Placental pericyte (primary cell): ENCODE results near the gene C2orf74.

DNA sequence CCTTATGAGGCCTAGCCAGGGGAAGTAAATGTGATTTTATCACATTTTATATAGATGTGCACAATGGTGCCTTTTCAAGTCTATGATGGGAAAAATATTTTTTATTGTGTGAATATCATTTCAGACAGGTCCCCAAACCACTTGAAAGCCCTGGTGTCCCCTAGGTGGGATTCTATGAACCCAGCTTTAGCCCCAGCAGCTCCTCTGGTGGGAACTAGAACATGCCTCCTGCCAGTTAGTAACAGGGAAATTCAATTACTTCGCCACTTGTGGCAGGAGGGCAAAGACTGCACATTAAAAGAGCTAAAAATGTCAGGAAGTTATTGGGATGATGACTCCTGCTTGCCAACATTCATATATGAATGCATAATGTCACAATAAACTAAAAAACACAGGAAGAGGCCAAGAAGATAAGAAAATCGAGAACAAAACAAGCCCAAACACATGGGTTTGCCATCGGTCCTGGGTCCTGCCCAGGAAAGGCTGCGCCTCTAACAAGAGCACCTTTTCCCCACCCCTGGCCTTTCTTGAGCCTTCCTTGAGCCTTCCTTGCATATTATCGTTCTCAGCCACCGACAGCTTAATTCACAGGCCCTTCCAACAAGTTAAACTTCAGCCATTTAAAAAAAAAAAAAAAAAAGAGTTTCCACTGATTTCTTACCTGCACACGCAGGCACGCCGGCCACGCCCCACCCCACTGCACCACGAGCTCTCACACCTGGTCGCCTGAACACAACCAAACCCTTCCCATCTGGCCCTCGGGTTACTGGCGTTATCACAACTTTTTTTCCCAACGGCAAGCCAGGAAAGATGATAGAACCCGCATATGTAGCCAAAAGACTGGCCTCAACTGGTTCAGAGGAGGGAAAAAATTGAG, 23.5 kb downstream of the BCL11A start:
- CAGE, long polyA plus RNA = no peak

- CAGE, long polyA plus RNA = no peak
Measured at GRCh38 chr2:60530588-60531439, 22.6 kb downstream of the BCL11A start.

GRCh38 chr2:60550153-60551165, 3.0 kb downstream of the BCL11A start:
- CAGE, long polyA plus RNA = no peak

DNA sequence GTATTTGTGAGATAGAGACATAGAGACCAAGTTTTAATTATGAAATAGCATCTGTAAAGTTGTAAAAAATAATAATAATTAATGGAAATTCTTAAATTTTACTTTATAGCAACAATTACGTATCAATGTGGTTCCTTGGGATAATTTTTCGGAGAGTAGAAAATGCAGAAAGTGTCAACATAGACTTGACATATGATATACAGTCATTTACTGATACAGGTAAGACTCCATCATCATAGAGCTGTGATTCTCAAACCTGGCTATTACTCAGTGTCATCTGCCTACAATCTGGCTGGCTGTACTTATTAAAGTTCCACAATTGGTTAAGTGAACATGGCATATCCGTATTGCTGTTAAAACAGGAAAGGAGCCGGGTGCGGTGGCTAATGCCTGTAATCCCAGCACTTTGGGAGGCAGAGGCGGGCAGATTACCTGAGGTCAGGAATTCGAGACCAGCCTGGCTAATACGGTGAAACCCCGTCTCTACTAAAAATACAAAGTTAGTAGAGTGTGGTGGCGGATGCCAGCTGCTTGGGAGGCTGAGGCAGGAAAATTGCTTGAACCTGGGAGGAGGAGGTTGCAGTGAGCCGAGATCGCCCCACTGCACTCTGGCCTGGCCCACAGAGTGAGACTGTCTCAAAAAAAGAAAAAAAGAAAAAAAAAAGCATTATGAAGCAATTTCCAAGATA, 31.5 kb downstream of the PAPOLG start:
- CAGE, long polyA plus RNA = no peak

DNA sequence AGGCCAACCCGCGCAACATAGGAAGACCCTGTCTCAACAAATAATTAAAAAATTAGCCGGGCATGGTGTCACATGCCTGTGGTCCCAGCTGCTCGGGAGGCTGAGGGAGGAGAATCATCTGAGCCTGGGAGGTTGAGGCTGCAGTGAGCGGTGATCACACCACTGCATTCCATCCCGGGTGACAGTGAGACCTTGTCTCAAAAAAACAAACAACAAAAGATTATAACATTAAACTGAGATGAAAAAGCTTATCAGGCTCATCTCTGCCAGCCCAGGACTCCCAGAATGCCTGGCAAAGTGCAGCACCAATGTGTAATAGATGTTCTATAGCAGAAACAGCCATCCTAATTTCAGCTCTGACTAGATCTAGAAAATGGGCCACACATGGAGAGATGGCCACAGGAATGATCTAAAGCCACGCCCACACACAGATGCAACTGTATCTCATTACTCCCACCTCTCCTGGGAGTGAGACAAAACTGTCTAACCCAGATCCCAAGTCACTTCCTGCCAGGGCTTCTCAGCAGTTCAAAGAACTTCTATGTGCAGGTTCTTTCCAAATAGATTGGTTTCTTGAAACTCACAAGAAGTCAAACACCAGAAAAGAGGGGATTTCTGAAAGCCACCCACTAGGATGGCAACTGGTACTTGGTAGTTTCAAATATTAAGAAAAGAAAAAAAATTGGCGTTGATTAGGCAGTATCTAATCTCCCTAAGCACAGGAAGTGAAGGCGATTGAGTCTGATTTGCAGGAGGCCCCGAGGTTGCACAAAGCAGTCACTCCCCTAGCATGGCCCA, 50.8 kb downstream of the PAPOLG start:
- CAGE, long polyA plus RNA = no peak

- CAGE, long polyA plus RNA = no peak
Measured at GRCh38 chr2:60840820-60841434, 40.4 kb upstream of the REL start.

GRCh38 chr2:60965328-60965818, 52.1 kb upstream of the PEX13 start:
- CAGE, long polyA plus RNA = no peak

DNA sequence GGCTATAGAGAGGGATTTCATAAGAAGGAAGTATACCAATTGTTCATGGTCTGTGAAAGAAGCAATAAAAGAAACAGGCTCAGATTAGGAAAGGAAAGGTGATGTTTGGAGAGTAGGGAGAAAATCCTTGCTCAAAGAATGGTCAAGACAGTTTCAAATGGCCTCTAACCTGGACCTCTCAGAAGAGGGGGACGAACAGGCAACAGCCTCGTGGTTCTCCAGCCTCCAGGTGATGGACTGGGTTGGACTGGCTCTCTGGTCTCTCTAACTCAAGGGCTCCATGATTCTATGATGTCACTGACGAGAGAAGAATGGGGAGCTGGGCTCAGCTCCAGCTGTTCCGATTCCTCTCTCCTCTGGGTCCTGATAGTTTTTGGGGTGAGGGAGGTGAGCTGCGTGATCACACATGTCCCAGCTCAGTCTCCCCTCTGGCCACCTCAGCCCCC, at the start of gene C2orf74:
TSS of gene C2orf74 (plus strand) at position 343 of the 446 bp plus-strand sequence.
- CAGE, long polyA plus RNA = no peak

DNA sequence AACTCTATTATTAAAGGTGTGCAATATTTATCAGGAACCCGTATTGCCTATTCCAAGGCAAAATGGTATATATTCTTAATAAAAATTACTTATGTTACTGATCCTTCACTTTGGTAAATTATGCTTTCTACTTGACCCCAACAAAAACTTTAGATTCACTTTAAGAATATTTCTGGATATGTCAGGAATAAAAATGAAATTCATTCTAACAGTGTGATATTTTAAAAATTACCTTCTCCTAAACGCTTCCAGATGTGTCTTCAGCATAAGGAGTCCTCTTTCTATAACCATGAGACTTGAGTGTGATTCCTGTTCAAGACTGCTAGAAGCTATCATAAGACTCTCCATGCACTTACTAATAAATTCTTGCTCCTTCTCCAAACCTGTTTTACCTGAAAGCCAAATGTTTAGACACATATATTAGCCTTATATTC, 152.4 kb downstream of the C2orf74 start:
- CAGE, long polyA plus RNA = no peak

- CAGE, long polyA plus RNA = no peak
Measured at GRCh38 chr2:61533710-61534059, 4.5 kb downstream of the XPO1 start.

- CAGE, long polyA plus RNA = no peak
Measured at GRCh38 chr2:61707826-61708556, 145.9 kb downstream of the FAM161A start.

DNA sequence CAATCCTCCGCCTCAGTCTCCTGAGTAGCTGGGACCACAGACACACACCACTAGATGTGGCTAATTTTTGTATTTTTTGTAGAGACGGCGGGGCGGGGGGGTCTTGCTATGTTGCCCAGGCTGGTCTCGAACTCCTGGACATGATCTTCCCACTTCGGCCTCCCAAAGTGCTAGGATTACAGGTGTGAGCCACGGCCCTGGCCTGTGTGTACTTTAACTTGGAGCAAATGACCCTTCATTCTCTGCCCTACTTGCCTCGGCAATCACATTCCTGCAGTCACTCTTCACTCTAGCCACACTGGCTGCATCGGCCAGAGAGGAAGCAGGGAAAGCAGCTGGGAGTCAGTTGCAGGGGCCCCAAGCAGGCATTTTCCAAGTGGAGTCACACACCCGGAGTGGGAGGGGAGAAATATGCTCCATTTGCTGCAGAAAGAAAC, 37.3 kb downstream of the FAM161A start:
- CAGE, long polyA plus RNA = no peak

- CAGE, long polyA plus RNA = no peak
Measured at GRCh38 chr2:62146610-62147270, 49.2 kb upstream of the B3GNT2 start.

DNA sequence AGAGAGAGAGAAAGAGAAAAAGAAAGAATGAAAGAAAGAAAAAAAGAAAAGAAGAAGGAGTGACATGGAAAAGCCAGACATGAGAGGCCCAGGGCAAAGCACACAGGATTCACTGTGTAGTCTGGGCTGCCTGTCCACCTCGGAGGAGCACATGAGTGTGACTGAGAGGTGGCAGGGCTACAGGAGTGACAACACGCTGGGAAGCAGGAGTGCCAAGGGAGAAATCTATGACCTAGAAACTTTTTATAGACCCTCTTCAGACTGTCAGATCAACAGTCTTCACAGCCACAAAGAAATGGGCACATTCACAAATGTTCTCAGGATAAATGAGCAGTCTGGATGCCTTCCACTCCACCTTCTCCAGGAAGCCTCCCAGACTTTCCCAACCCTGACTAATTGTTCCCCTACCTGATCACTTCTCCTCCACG, 6.1 kb upstream of the B3GNT2 start:
- CAGE, long polyA plus RNA = no peak

DNA sequence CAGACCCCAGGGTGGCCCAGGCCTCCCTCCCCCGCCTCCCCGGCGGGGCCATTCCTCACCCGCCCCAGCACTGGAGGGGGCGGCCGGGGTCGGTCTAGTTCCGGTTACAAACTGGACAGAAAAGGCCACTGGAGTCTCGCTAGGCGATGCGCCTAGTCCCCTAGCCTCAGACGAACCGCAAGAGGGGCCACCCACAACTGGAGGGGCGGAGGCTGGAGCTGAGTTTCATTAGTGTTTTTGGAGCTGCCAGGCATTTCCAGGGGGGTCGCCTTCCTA, 394 bp upstream of the B3GNT2 start:
- CAGE, long polyA plus RNA = no peak

DNA sequence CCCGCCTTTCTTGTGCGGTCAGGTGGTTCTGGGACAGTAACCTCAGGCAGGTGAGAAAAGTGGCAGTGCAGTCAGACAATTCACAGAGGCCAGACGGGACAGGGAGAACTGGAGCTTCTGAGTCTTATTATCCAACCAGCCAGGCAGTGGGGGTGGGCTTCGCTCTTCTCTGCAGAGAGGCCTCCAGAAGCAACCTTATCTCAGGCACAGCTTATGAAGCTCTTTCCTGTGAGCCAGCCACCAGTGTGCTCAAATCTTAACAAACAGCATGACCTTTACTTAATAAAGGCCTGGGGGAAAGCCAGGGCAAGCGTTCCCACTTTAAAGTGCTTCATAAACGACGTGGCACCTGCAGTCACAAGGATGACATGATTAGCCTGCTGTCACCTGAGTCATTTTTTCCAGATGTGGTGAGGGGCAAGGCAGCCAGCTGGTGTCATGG, 109.7 kb downstream of the B3GNT2 start:
- CAGE, long polyA plus RNA = no peak

GRCh38 chr2:62506449-62506724, 392 bp upstream of the TMEM17 start:
- CAGE, long polyA plus RNA = no peak

- CAGE, long polyA plus RNA = no peak
Measured at GRCh38 chr2:62570272-62570920, 64.4 kb upstream of the TMEM17 start.

DNA sequence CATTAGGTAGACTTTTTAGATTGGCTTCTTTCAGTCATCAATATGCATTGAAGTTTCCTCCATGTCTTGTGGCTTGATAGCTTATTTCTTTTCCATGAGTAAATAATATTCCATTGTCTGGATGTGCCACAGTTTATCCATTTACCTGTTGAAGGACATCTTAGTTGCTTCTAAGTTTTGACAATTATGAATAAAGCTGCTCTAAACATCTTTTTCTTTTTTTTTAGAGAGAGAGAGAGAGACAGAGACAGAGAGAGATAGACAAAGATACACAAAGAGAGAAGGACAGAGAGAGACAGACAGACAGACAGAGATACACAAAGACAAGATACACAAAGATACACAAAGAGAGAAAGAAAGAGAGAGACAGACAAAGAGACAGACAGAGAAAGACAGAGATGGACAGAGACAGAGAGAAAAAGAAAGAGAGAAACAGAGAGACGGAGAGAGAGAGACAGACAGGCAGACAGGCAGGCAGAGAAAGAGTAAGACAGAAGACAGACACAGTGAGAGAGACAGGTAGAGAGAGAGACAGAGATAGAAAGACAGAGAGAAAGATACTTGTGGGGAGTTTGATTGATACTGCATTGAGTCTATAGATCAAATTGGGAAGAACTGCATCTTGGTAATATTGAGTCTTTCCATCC, 25.0 kb downstream of the EHBP1 start:
- CAGE, long polyA plus RNA = no peak

GRCh38 chr2:62928039-62928684, 122.5 kb upstream of the OTX1 start:
- CAGE, long polyA plus RNA = no peak